HGPS cell (cell line): ENCODE results near the genes SEC23A, FBXO33 and FSCB.

GRCh38 chr14:39102933-39103588, at the start of gene SEC23A:
TSS of gene SEC23A (minus strand) at chr14:39103235.
- RRBS = under 1% methylated on average over 14 of the region's 57 CpGs

DNA sequence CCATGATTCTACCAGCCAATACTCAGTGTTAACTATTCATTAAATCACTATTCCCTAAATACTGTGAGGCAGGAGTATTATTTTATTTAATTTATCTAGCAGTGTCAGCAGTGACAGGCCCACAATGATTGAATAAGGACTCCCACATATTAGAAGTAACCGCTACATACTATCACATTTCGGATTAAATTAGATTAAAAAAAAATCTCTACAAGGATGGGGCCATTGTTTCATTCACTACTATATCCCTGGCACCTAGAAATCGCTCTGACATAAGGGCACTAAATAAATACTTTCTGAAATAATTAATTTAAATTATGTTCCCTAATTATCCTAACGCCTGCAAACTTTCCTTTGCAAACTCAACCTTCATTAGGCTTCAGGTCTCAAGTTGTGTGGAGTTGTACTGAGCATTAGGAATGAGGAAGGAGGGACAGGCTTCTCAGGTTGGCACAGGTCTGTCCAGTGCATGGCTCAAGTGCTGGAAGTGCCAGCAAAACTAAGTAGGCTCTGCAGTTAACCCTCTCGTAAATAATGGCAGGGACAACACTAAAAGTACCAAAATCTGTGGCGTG, 856 bp downstream of the TRAPPC6B start:
- RRBS = no CpG with 5 or more reads among the region's 6 CpGs

DNA sequence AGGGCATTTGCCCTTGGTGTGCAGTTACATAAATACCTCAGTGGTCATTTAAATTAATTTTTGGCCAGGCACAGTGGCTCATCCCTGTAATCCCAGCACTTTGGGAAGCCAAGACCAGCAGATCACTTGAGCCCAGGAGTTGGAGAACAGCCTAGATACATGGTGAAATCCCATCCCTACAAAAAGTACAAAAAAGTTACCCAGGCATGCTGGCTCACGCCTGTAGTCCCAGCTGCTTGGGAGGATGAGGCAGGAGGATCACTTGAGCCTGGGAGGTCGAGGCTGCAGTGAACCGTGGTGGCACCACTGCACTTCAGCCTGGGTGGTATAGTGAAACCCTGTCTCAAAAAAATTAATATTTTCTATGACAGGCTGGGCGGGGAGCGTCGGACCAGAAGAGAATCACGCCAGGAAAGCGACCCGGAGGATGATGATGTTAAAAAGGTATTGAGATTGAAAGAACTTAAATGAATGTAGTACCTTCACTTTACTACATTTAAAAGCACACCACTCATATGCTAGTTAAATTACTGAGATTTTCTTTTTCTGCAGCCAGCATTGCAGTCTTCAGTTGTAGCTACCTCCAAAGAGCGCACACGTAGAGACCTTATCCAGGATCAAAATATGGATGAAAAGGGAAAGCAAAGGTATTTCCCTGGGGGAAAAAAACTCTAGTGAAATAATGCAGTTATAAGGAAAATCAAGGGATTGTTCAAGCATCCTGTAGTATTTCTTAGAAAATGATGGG, 2.2 kb downstream of the PNN start:
- RRBS = no CpG with 5 or more reads among the region's 11 CpGs

- RRBS = no CpG with 5 or more reads among the region's 4 CpGs
Measured at GRCh38 chr14:39182921-39183924, 8.2 kb downstream of the PNN start.

- RRBS = no CpG with 5 or more reads among the region's 7 CpGs
Measured at GRCh38 chr14:39411105-39411462, 21.1 kb downstream of the FBXO33 start.

- RRBS = 1% methylated on average over 19 of the region's 98 CpGs
Measured at GRCh38 chr14:39432049-39433146, at the start of gene FBXO33. TSS of gene FBXO33 (minus strand) at chr14:39432433.

GRCh38 chr14:44506995-44507592, at the start of gene FSCB:
TSS of gene FSCB (minus strand) at chr14:44507283.
- RRBS = no CpG with 5 or more reads among the region's 4 CpGs

DNA sequence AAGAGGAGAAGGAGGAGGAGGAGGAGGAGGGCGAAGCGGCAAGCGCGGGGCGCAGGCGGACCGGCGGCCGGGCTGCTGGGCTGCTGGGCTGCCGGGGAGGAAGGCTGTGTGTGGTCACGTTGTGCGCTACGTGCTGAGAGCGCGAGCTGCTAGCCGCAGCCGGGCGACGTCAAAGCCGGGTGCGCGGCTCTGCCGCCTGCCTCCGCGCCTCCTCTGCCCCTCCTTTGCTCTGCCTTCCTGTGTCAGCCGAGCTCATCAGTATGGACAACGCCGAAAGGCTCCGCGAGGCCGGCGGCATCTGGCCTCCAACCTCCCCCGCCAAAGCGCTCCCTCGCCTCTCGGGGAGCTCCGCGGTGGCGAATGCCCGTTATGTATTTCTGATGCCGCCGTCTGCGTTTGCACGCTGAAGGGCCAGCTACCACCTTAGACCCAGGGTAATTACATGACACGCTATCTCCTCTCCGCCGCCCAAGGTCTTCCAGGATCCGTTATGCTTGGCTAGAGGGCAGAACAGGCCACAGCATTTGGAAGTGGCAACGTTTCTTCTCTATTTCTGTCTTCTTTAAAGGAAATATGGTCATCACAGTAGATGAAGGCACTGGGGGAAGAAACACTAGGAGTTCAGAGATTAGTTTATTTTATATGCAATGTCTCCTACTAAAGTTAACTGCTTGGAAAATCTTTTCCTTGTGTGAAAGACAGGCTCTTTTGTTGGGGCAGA, 739 bp upstream of the MDGA2 start:
- RRBS = 6% methylated on average over 19 of the region's 49 CpGs

DNA sequence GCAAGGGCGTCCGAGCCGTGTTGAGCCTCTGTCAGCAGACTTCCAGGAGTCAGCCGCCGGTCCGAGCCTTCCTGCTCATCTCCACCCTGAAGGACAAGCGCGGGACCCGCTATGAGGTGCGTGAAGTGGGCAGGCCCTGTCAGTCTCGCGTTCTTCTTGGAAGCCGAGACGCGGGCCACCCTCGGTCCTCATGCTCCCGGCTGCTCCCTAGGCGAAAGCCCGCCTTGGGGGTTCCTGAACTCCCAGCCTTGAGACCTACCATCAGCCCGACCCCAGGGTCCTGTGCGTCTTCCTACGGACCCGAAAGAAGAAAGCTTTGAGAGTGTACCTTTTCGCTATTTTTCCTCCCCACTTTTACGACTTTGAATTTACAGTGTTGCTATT, 340 bp downstream of the LRR1 start:
- RRBS = 2% methylated on average over 5 of the region's 25 CpGs

DNA sequence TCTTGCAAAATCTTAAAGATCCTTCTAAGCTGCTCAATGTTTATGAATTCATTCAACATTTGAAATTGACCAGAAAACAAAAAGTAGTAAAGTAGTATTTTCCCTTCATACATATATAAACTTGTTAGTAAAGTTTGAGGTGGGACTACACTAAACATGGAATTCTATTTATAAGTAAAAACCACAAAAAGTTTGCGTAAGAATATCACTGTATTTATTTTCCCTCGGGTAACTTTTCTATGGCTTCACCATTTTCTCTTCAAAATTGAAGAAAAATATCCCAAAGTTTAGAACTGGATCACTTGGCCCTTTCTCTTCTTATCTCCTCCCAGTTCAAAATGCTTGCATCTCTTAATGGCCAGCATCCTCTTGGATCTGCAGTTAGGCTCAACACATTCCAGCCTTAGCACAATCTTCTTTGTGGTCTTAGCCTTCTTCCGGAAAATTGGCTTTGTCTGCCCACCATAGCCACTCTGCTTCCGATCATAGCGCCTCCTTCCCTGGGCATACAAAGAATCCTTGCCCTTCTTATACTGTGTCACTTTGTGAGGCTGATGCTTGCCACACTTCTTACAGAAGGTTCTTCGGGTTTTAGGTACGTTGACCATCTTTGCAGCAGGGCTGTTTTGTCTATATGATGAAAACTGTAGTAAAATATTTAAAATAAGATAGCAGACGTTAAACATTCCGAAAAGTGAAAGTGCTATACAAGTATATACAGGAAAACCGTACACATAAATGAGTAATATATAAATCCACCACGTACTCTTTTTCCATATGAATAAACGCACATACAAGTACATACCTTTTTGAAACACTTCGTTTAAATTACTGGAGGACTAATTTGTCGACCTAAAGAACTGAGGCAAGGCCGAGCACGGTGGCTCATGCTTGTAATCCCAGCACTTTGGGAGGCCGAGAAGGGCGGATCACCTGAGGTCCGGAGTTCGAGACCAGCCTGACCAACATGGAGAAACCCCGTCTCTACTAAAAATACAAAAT, 1.6 kb downstream of the RPL36AL start:
- RRBS = no CpG with 5 or more reads among the region's 21 CpGs

GRCh38 chr14:49863459-49864583, 11.2 kb upstream of the NEMF start:
- RRBS = no CpG with 5 or more reads among the region's 11 CpGs

- RRBS = no CpG with 5 or more reads among the region's 8 CpGs
Measured at GRCh38 chr14:49886650-49886939, 6.3 kb upstream of the ARF6 start.

GRCh38 chr14:49970356-49971058, 77.6 kb downstream of the ARF6 start:
- RRBS = no CpG with 5 or more reads among the region's 9 CpGs

GRCh38 chr14:50023451-50024161, 92.8 kb downstream of the VCPKMT start:
- RRBS = no CpG with 5 or more reads among the region's 7 CpGs

- RRBS = no CpG with 5 or more reads among the region's 7 CpGs
Measured at GRCh38 chr14:50039779-50040360, 76.5 kb downstream of the VCPKMT start.

DNA sequence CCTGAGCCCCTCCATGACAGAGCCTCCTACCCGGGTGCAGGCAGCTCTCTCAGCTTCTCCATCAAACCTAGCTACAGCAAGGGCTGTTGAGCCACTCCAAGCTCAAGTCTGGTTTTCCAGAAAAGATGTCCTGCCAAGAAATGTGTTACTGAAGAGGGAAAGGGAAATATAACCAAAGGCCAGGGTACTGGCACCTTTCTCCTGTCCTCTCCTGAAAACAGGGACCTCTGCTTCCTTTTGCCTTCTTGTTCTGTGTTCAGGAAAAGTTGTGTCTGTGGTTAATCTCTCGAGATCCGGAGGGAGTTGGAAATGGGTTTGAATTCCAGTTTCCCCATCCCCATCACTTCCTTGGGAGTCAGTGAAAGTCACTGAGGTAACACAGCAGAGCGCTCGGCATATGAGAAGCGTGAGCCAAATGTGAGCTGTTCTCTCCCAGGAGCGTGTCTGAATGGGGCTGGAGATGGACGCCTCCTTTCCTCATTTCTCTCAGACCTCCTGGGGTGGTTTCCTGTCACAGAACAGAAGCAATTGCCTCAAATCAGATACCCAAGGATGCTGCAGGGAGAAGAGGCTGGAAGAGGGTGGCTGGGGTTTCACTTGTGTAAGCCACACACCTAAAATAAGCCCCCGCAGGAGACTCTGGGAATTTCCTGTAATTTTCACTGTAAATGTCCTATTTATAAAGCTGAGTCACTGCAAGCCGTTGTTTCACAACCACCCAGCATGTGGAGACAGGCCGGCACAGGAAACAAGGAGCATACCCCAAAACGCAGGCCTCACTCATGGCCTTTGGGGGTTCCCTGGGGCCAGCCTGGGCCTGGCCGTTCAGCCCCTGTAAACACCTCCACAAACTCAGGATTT, 55.6 kb downstream of the VCPKMT start:
- RRBS = no CpG with 5 or more reads among the region's 13 CpGs

GRCh38 chr14:50099169-50099694, 17.1 kb downstream of the VCPKMT start:
- RRBS = no CpG with 5 or more reads among the region's 5 CpGs

- RRBS = no CpG with 5 or more reads among the region's 4 CpGs
Measured at GRCh38 chr14:50395192-50395740, 1.4 kb downstream of the CDKL1 start.

GRCh38 chr14:50444959-50445500, 48.3 kb upstream of the CDKL1 start:
- RRBS = no CpG with 5 or more reads among the region's 1 CpG

- RRBS = no CpG with 5 or more reads among the region's 3 CpGs
Measured at GRCh38 chr14:50521188-50521827, 11.1 kb downstream of the MAP4K5 start.